Iris pigment epithelial cell (primary cell): ENCODE data around the gene PEPD.

GRCh38 chr19:33273803-33274902, 28.2 kb downstream of the CEBPA start:
- RRBS = 35% methylated on average over 4 of the region's 20 CpGs

- RRBS = no CpG with 5 or more reads among the region's 10 CpGs
Measured at GRCh38 chr19:33304999-33305840, 2.9 kb upstream of the CEBPA start.

DNA sequence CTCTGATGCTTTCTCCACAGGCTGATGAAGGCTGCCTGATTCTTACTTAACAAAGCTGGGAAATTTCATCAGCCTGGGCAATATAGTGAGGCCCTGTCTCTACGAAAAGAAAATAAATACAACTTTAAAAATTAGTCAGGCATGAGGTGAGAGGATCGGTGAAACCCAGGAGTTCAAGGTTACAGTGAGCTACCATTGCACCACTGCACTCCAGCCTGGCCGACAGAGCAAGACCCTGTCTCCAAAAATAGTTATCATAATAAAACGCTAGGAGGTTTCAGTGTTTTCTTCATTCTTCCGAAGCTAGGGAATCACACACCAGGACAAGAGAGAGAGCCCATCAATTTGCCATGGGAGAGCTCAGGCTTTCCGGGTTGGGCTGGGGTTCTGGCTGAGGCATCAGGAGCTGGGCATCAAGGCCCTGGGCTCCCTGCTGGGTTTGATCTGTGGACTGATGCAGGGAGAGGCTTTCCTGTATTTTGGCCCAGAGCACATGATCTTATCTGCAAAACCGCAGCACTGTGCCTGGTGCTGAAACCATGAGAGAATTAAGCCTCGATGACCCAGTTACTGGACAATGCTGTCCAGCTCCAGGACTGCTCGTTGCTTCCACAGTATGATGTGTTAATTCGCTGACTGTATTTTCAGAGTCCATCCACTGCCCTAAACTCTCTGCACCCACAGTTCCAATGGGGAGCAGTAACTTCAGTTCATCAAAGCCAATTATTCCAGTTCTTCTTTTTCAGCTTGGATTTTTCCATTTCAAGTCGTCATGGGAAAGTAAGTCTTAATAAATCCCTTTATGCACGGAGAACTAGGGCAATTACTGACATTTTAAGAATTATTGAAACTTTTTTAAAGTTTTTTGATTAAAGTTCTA, 24.9 kb upstream of the CEBPG start:
- RRBS = no CpG with 5 or more reads among the region's 12 CpGs

DNA sequence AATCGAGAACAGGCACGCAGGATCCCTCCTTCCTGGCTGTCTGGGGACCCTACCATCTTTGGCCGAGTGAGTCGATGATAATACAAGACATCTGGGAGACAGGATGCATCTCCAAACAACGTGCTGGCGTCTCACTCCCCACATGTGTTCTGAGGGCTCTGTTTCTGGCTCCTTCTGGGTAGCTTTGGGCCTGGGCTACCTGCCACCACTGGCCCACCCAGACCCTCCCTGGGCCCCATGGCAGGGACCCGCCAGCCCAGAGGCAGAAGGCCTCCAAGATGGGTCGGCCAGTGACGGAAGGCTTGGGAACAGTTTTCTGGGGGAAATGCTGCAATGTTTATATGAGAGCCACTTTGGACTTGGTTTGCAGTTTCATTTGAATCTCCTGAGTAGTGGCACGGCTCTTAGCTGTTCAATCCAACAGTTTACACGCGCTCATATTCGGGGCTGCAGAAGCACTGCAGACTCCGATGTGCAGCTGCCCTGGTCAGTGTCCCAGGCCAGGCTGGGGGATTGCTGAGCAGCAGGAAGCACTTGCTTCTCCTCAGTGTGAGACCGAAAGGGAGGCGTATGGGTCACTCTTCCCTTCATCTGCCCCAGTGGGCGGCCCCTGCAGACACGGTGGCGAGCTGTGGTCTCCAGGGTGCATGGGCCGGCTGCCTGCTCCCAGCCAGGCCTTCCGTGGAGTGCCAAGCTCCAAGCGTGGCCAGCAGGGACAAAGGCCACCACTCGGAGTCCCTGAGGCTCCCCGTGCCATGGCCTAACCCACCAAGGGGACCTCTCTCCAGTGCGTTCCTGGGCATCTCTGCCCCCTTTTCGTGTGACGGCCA, 31.7 kb downstream of the CEBPG start:
- RRBS = no CpG with 5 or more reads among the region's 27 CpGs

DNA sequence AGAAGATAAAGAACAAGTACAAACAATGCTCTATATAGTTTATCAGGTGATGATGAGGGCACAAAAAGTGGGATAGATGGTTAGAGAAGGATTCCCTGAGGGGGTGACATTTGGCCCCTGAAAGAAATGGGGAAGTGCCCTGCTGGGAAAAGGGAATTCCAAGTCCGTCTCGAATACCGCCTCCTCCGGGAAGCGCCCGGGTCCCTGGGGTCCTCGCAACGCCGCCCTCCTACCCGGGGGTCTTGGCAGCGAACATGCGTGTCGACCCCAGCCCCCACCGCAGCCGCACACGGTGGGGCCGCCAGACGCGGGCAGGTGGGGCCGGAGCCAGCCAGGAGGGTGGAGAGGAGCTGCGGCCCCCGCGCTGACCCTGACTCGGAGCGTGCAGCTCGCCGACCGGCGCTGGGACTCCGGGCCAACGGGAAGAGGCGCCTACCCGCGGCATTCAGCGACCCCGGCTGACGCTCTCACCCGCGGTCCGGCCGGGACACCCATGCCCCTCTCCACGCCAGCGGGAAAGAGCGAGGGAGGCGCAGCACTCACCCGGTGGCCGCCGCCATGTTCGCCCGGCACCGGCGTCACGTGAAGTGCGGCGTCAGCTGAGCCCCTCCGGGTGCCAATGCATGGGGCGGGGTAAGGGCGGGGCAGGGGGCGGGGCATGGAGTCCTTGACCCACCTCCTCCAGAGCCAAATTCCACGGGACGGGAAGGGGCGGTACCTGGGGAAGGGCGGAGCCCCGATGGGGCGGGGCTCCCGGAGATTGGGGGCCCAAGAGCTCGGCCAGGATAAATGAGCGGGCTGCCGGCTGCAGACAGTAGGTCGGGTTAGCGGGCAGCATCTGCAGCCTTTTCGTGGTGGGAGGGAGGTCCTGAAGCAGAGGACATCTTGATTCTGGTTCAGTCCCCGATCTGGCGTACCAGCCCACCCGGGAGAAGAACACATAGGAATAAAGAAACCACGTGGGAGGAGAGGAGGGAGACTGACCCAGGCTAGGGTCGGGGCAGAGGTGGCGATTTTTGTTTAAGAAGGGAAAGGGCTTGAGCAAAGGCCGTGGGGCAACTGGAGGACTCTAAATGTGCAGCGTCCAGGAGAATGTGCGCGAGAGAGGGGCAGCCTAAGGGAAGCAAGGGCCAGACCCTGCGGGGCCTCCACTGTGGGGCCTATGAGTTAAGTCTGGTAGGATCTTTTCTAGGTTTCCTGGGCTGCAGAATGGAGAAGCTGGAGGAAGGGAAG, at the start of gene PEPD:
PEPD (minus strand) TSS at position 591 of the 1,233 bp plus-strand sequence.
- RRBS = 3% methylated on average over 33 of the region's 83 CpGs

DNA sequence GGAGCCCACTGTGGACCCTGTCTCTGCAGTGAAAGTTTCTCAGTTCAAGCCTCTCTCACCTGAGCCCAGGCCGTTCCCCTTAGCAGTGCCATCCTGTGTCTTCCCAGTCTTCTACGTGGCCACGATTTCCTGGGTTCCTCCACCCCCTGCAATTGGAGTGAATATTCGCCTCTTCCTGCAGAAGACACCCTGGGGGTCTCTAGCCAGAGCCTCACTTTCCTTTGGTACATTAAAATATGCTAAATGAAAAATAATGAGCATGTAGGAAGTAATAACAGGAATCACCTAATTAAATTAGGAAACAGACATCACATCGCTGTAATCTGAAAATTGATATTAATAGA, 79.3 kb downstream of the CHST8 start:
- RRBS = no CpG with 5 or more reads among the region's 5 CpGs

DNA sequence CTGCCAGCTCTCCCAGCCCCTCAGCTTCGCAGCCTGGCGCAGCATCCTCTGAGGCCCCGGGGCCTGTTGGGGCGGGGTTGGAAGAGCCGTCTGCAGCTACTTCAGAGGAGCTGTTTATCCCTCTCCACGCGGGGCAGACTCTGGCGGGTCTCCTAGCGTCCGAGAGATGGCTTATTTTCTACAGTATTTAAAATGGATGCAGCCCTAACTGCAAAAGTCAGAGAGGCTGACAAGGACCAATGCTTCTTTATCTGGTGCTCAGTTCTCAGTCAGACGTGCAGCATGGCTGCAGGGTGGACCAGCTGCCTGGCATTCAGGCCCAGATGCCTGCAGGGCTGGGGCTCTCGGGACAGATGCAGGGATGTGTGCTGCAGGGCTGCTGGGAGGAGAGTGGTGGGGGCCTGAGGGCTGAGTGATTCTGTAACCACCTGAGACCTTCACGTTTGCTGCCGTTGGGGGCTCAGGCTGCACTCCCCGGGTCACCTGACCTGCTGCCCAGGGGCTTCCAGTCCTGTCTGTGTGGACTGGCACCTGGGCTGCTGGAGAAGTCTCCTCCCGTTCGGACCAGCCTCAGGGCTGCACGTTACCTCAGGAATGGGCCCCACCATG, 16.6 kb downstream of the KCTD15 start:
- RRBS = no CpG with 5 or more reads among the region's 18 CpGs

DNA sequence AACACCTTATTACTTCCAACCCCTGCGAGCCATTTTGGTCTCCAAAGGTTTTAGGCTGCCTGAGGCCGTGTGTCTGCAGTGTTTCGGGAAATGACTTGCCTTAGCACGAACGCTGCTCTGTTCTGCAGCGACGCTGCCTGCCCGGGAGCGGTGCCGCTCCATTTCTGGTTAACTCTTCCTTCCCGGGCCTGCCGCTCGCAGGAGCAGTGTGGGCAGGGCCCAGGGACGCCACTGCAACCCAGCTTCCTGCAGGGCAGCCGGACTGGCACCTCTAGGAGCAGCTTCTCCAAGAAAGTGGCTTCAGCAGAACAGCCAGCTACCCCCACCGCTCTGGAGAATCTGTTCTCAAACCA, 72.1 kb downstream of the KCTD15 start:
- RRBS = 4% methylated on average over 6 of the region's 16 CpGs

GRCh38 chr19:33904666-33905073, 108.0 kb downstream of the KCTD15 start:
- RRBS = no CpG with 5 or more reads among the region's 8 CpGs

- RRBS = 1% methylated on average over 27 of the region's 76 CpGs
Measured at GRCh38 chr19:34172694-34173640, 663 bp downstream of the LSM14A start.

DNA sequence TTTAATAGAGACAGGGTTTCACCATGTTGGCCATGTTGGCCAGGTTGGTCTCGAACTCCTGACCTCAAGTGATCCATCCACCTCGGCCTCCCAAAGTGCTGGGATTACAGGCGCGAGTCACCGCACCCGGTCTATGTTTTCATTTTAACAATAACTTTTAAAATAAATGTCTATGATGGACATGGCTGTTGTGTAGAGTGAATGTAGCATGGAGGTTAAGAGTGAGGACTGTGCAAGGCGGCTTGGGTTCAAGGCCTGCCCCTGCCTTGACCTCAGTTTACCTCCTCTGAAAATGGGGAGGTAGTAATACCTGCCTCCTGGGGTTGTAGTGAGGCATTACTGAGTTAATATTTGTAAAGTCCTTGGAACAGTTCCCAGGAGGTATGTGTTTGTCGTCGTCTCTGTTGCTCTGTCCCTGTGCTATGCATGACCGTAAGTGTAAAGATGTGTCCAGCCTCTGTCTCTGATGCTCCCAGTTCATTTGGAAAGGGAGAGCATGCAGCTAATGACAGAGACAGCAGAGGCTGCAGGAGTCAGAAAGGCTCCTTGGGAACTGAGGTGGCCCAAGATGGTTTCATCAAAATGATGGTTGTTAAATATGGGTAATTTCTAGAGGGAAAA, 9.4 kb downstream of the GARRE1 start:
- RRBS = no CpG with 5 or more reads among the region's 10 CpGs

DNA sequence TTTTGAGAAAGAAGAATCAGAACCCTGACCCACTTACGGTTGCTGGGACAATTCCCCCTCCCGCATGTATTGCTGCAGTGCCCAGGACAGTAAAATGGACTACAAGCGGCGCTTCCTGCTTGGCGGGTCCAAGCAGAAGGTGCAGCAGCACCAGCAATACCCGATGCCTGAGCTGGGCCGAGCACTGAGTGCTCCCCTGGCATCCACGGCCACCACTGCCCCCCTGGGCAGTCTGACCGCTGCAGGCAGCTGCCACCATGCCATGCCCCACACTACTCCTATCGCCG, 46.0 kb downstream of the GARRE1 start:
- RRBS = no CpG with 5 or more reads among the region's 11 CpGs

- RRBS = no CpG with 5 or more reads among the region's 6 CpGs
Measured at GRCh38 chr19:34313110-34313644, 51.8 kb upstream of the GPI start.

GRCh38 chr19:34359019-34359839, 5.8 kb upstream of the GPI start:
- RRBS = 2% methylated on average over 18 of the region's 62 CpGs

DNA sequence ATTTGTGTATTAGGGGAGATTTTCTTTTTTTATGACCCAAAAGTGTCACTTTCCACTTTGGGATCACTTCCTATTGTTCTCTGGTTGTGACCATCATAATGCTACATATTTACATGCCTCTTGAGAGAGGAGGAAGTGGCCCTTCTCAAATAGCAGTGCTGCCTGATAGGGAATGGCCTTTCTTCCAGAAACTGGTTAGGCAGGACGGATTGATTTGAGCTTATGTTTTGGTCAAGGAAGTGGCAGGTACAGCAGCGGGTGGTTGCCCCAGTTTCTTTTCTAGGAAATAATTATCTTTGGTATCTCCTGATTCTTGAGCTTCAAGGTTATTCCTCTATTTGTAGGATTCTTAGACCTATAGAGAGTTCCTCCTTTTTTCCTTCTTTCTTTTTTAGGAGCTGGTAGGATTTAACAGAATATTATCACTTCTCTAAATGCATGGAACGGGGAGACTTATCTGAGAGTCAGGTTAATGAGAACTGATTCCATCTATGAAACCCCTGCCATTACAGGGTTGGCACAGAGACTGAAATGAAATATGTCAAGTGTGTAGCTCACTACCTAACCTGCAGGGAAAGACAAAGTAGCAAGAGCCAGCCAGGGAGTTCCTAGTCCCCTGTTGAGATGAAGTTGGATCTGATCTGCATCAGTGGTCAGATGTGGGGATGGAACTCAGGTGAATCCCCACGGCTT, 21.8 kb upstream of the WTIP start:
- RRBS = no CpG with 5 or more reads among the region's 4 CpGs

GRCh38 chr19:34734758-34735141, 707 bp downstream of the ZNF181 start:
- RRBS = no CpG with 5 or more reads among the region's 6 CpGs

GRCh38 chr19:34859817-34860848, 66.6 kb upstream of the ZNF30 start:
- RRBS = no CpG with 5 or more reads among the region's 34 CpGs

GRCh38 chr19:35039878-35040465, 1.5 kb upstream of the HPN start:
- RRBS = 0% methylated on average over 1 of the region's 27 CpGs

DNA sequence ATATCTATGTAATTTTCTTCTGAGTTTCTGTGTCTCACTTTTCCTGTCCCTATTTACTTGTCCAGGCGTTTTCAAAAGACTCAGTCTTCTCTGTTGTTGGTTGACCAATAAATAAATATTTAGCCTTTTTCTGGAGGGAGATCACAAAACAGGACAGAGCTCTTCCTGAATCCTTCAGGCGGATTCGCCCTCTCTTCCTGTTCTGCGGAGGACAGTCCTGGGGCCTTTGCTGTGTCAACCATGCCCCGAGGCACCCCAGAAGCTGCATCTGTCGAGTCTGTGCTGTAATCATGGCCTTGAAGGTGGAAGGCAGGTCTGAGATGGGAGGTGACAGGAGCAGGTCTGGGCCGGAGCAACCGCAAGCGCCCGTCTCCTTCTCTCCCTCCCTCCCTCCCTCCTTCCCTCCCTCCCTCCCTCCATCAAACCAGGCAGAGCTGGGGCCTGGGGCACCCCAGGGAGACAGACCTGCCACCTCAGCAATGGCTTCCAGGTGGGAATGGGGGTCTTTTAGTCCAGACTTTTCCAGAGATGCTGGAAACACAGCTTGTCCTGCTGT, 4.7 kb upstream of the FXYD3 start:
- RRBS = no CpG with 5 or more reads among the region's 10 CpGs

- RRBS = 4% methylated on average over 4 of the region's 26 CpGs
Measured at GRCh38 chr19:35114593-35115380, 836 bp upstream of the FXYD3 start.